Paraaortic lymph node (tissue), 1 donor: ENCODE measurements around a stretch of chr2.

DNA sequence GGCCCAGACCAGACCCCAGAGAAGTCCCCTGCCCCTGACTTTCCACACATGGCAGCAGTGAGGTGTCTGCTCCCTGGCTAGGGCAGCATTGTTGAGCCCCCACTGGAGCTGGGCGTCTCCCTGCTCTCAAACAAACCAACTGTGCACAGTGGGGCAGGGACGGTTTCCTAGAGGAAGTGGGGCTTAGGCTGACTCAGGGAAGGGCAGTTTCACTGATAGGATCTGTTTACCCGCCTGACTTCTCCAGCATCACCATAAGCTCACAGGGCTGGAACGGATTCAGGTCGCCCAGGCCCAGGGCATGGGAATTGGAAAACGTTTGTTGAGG, 30.9 kb upstream of the TAF1B start:
- PRO-cap, result no peak

GRCh38 chr2:9982379-9982705, 30.8 kb downstream of the GRHL1 start:
- PRO-cap, result no peak

DNA sequence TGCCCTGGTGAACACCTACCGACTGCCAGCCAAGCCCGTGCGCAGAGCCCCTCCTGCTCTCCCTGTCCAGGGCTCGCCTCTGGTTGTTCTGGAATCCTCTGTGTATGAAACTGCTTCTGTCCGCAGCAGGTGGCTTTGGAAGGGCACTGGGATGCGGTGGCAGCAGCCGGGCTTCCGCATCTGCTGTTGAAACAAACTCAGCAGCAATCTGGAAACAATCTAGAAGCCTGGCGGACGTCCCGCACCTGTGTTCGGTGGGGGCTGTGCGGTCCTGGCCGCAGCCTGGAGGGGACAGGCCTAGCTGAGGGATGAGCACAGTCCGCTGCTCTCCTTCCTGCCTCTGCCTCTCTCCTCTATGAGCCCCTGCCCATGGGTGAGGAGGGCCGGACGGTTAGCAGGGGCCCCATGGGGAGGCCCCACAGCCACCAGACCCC, 34.0 kb upstream of the KLF11 start:
- PRO-cap, result no peak

GRCh38 chr2:10044680-10045002, 1.3 kb downstream of the KLF11 start:
- PRO-cap, result no peak

- PRO-cap, result no peak
Measured at GRCh38 chr2:10201379-10201829, 78.9 kb downstream of the RRM2 start.

DNA sequence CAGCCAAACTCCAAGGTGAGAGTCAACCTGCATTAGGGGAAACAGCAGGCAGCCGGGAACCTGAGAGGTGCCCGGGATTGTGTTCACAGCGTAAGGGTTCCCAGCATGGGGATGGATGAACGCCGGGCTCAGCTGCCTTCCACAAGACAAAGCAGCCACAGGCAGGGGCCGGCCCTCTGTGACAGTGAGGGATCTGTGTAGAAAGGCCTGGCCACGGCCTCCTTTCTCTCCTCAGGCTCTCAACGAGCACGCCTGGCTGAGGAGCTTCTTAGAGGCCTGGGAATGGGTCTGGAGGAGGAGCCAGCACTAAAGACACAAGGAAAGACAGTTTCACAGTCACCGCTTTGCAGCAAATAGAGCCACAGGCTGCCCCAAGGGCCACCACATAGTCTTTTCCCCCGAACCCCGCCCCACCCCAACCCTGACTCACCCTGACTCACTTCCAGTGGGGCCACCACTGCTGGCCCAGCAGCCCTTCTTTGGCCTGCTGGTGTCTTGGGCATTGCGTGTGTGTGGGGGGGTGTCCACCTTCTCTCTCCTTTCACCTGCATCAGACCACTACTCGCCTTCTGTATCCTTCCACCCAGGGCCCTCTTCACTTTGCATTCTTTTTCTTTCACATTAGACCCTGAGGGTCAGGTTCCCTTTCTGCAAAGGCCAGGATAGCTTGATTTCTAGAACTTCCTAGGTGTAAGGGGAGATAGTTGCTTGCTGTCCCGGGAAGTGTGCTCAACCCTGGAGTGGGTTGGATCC, 19.5 kb upstream of the HPCAL1 start:
- PRO-cap, result no peak

- PRO-cap, result no peak
Measured at GRCh38 chr2:10304453-10304882, 1.8 kb downstream of the HPCAL1 start.

DNA sequence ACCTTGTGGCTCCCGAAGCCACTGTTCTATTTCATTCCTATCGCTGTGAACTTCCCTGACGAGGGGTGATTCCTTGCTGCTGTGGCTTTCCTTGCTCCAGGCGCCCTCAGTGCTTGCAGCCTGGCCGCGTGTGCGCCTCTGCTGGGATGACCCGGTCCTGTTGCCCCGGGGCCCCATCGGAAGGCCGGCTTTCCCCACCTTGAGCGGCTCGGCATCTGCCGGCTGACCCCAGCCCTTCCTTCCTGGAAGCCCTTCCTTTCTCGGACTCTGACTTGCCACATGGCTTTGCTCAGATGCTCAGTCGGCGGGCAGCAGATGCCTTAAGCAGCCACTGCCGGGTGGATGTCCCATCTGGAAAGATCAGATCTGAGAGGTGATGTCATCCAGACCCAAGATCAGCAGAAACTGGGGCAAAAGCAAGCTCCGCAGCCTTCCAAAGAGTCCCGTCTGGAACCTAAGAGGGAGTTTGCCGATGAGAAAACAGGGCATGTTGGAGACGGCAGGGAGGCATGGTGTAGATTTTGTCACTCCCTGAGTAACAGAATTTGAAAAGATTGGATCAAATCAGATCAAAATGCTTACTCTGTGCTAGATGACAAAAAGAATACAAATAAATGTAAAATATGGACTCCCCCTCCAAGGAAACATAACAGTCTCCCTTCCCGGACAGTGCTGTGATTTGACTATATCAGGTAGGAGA, 100.6 kb upstream of the ODC1 start:
- PRO-cap, result no peak

DNA sequence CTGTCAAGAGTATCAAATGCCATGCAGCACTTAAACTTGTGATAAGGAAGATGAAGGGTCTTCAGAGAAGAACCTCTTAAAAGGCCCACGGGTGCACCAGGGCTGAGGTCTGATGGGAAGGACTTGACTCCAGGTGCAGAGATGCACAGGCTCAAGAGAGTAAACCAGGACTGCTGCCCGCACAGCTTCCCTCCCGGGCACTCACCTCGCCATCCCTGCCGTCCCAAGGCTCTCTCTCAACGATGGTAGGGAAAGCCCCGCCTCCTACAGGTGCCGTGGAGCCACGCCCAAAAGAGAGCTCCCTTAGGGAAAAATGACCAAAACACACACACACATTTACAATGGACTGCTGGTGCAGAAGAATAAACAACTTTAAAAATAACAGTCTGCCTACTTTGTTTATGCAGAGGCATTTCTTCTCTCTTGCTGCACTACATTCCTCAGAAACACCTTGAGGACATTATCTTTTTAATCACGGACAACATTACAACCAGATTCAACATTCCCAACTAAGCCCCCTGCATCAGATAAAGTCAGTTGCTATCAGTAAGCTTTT, 27.8 kb downstream of the PDIA6 start:
- PRO-cap, result no peak

GRCh38 chr2:11121565-11122026, 11.3 kb upstream of the C2orf50 start:
- PRO-cap, result no peak

- PRO-cap, result no peak
Measured at GRCh38 chr2:11200856-11201231, 45.6 kb downstream of the SLC66A3 start.

GRCh38 chr2:11201831-11202332, 46.6 kb downstream of the SLC66A3 start:
- PRO-cap, result no peak

DNA sequence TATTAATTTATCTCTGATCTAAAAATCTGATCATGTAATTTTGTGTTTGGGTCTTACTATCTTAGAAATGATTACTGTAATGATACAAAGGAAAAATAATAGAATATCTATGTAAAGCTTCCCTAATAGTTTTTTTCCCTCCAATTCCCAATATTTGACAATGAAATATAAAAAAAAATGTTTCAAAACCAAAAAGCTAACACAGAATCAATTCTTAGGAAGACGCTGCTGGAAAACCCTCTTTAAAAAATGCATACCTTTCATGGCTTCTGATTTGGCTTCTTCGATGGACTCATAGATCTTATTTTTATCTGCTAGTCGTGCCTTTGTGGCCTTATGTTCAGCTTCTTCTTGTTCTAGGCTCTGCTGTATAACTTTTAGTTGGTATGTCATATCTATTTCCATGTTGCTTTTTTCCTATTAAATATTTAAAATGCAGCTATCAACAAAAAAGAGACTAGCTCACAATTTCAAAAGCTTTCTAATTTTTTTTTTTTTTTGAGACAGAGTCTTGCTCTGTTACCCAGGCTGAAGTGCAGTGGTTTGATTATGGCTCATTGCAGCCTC, 56.2 kb downstream of the SLC66A3 start:
- PRO-cap, result no peak

DNA sequence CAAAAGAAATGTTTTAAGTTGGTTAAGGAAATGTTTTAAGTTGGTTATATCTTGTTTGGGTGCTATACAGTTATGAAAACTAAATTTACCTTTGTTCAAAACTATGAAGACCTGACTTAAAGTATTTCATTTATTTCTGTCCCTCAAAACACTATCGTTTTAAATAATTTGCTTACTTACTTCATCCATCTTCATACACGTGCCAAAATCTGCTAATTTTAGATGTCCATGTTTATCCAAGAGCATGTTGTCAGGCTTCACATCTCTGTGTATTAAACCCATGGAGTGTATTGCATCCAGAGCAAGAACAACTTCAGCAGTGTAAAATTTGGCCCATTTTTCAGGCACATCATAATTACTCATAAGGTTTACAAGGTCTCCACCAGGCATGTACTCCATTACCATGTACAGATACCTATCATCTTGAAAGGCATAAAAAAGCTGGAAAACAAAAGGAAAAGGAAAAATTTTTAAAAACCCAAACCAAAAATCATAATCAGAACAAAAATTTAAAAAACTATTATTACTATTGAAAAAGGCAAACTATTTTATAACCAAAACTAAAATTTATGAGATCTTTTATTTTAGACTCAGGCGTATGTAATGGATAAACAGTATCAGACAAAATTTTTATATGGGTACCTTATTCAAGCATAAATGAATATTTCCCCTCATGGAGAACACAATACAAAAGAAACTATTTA, 80.4 kb downstream of the SLC66A3 start:
- PRO-cap, result no peak

GRCh38 chr2:11340498-11341412, 3.7 kb downstream of the ROCK2 start:
- PRO-cap, result no peak

DNA sequence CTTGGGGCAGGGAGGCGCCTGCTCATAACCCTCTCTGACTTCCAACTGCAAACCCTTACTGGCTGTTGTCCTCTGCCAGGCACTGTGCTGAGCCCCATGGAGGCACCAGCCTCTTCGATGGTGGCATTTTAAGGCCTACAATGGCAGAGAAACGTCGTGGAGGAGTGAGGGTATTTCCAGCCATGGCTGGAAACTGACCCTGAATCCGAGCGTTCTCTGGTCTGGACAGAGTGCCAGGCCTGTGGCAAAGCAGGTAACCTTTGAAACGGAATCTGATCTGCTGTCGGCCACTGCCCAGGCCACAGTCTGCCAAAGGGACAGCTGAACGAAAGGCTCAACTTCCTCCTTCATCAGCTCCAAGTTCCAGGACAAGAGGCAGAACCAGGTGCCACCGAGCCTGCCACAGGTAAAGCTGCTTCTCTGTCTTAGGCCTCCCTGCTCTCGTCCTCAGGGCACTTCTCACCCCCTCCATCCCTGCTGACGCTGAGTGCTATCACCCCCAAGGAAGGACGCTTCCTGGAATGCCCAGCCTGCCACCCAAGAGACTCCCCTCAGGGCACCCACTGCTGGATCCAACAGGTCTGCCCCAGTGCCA, 27.1 kb upstream of the ROCK2 start:
- PRO-cap, result no peak

DNA sequence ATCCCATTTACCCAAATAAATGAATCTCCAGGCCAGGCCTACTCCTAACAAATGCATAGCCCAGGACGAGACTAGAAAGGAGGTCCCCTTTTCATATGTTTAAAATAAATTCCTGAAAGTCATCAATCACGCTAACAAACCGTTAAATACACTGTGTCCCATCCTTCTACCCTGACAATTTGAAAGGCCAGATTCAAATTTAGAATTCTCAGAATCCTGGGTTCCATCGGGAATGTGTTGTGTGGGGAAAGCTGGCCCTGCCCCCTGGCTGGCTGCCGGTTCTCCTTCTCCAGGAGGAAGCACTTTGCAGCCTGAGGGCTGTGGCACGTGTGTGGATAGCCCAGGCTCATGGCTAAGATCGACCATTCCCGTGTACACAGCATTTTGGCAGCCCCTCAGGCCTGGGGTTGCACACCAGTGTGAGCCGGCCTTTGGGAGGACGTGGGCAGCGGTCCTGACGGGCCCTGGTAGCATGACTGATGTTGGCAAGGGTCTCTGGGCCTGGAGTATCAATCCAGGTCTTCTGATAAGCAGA, 50.9 kb upstream of the ROCK2 start:
- PRO-cap, result no peak

DNA sequence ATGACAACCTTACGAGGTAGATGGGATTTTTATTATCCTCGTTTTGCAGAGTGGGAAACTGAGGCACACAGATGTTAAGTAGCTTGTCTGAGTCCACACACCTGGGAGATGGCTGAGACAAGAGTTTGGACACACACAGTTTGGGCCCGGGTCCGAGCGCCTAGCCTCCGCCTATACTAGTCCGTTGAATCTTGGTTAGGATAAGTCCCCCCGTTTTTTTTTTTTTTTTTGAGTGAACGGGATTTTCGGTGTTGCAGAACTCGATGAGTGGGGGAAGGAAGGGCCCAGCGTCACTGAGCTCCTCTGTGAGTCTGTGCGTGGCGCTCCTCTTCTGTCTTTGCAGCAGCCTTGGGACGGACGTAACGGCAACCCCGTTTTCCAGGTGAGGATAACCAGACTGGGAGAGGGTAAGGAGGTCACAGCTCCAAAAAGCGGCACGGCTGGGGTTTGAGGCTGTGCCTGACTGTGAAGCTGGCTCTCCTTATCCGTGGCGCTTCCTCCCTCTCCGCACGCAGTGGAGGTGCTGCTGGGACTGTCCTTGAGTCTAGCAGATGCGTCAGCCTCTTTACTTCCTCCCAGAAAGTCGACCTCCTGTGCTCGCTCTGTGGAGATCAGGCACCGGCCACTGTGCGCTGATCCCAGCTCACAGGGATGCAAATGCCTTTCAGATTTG, 29.8 kb upstream of the E2F6 start:
- PRO-cap, result no peak

GRCh38 chr2:11500467-11501170, 33.2 kb upstream of the GREB1 start:
- PRO-cap, result no peak

DNA sequence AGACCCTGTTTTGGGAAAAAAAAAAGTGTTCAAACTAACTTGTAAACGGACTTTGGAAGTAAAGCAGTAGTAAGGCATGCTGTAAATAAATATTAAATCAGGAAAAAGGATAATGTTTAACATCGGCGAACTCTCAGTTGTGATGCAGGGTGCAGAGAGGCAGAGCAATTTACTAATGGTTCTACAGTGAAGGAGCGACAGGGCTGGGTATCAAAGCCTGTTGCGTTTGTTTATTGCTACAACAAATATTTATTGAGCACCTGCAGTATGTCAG, 28.1 kb upstream of the GREB1 start:
- PRO-cap, result no peak